ENCODE data around the gene WDR45B.

DNA sequence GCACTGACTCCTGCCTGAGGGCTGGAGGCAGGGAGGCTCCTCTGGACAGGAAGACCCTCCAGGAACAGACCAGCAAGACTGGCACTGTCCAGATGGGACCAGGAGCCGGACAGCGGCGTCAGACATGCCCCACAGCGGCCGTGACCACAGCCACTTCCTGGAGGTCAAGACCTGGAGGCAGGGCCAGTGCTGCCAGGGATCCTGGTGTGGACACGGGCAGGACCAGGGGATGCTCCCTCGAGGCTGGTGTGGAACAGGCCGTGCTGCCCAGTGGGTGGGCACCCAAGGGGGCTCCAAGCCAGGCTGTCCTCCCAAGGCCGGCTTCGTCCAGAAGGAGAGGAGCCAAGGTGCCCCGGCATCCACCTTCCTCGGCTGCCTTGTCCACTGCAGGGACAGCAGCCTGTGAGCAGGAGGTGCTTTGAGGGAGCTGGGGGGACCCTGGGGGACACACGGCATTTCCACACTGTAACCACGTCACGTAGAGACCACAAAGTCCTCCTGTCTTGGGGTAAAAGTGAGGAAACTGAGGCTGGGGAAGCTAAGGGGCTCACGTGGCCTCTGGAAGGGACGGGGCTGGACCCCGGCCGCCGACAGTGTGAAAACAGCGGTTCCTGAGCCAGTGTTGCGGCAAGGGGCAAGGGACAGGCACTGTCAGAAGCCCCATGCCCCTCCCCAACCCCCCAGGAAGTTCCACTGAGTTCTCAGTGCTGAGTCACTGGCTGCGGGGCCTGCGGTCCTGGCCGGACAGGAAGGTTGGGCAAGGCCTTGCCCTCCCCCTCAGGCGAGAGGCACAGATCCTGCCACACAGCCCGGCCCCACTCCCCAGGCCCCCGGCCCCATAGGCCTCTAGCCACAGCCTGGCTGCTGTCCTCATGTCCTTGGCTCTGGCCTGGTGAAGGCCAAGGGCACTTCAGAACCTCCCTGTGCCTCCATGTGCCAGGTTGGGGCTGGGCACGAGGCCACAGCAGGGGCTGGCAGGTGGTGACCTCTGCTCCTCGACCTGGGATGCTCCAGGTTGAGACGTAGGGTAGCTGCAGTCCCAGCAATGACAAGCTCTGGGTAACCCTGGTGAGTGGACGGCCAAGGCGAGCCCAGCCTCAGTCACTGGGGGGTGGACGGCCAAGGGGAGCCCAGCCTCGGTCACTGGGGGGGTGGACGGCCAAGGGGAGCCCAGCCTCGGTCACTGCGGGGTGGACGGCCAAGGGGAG lies 4.9 kb upstream of the CCDC57 start:
- PRO-cap, 2 experiments: no peak in any of the 2 experiments

GRCh38 chr17:82240814-82241367 lies 12.0 kb downstream of the SLC16A3 start:
- PRO-cap, 2 experiments: no peak in any of the 2 experiments

DNA sequence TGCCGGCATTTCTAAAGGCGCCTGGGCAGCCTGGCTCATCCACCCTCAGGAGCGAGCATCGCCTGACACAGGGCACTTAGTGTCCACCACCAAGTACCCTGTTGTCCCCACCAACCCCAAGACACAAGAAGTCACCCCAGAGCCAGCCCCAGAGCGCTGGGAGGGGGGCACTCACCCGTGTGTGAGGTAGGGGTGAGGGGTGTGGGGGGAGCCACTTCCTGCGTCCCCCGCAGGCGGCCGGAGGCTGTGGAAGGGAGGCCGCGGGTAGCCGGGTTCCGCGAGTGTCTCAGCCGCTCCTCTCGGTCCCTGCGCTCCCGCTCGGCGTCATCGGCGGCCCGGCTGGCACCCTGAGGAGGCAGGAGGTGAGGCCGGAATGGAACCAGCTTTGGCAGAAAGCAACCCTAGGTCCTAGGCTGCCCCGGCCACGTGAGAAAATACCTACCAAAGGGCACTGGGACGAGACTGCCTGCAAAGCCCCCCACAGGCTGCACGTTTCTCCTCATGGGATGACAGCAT lies 20.5 kb downstream of the SLC16A3 start:
- PRO-cap, 2 experiments: no peak in any of the 2 experiments

DNA sequence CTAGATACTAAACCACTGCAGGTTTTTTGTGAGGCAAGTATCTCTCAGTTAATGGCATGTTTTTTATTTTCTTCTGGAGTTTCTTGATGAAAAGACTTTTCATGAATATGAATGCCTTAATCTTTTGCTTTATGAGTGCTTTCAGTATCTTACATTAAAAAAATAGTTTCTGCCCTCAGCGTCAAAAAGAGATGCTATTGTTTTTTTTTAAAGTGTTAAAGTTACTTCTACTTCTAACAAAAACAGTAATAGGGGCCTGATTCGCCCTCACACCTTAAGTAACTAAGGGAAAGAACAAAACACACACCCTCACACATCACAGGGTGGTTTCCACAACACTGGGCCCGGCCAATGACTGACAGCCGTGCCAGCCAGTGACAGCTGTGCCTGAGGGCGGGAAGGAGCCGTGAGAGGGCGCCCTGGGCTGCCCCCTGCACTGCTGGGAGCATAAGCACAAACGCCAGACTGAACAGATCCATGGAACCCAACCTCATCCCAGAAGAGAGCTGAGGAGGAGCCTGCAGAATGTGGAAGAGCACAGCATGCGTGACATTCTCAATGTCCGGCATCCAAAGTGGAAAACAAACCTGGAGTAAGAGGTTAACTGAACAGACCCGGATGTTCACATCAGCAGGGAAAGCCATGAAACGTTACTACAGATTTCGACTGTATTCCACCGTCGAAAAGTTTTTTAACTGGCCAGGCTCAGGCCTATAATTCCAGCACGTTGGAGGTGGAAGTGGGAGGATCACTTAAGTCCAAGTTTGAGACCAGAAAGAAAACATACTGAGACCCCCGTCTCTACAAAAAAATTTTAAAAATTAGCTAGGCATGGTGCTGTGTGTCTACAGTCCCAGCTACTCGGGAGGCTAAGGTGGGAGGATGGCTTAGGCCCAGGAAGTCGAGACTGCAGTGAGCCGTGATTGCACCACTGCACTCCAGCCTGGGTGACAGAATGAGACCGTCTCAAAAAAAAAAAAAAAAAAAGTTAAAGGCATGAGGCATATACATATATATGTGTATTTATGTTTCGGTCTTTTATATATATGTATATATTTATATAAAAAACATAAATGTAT lies 15.9 kb downstream of the CSNK1D start:
- PRO-cap, 2 experiments: no peak in any of the 2 experiments

- PRO-cap, 2 experiments: no peak in any of the 2 experiments
These were observed 3.9 kb downstream of the CSNK1D start for GRCh38 chr17:82269451-82270086.

GRCh38 chr17:82285174-82285728 lies 11.8 kb upstream of the CSNK1D start:
- PRO-cap, 2 experiments: no peak in any of the 2 experiments

GRCh38 chr17:82296533-82297104 lies 20.8 kb downstream of the CD7 start:
- PRO-cap, 2 experiments: no peak in any of the 2 experiments

GRCh38 chr17:82298818-82299389 lies 18.5 kb downstream of the CD7 start:
- PRO-cap, 2 experiments: no peak in any of the 2 experiments

DNA sequence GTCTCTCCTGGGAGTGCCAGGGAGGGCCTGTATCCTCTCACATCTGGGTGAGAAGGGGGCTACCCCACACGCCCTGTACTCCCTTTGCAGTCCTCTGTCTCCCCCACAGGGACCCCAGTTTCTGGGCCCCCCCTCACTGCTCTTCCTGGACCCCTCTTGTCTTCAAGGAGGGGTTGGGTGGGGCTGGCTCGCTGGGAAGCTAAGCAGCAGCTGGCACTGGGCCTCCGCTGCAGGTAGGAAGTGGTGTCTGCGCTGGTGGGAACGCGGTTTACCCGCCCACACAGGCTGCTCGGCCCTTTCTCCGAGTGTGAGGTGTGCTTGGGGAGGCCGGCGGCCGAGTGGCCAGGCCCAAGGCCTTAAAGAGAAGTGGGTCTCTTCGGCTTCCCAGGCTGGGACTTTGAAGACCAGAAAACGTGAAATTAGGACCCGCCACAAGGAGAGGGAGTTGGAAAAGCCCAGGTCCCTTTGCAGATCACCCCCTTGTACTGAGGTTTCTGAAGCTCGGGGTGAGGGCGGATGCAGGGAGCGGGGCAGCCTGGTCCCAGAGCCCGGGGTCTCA lies 15.2 kb downstream of the CD7 start:
- PRO-cap, 2 experiments: no peak in any of the 2 experiments

DNA sequence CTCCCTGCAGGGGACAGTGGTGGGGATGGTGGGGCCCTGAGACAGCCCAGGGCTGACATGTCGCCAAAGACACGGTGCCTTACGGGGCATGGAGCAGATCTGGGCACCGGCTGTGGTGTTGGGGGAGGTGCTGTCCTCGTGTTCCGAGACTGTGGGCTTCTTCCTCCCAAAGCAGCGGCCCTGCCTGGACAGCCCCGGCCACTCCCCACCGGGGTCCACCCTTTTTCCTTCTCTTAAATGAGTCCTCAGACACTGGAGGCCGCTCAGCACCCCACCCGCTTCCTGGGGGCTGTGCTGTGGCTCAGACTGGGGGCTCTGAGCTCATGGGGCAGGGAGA lies 404 bp downstream of the CD7 start:
- PRO-cap, 2 experiments: no peak in any of the 2 experiments

DNA sequence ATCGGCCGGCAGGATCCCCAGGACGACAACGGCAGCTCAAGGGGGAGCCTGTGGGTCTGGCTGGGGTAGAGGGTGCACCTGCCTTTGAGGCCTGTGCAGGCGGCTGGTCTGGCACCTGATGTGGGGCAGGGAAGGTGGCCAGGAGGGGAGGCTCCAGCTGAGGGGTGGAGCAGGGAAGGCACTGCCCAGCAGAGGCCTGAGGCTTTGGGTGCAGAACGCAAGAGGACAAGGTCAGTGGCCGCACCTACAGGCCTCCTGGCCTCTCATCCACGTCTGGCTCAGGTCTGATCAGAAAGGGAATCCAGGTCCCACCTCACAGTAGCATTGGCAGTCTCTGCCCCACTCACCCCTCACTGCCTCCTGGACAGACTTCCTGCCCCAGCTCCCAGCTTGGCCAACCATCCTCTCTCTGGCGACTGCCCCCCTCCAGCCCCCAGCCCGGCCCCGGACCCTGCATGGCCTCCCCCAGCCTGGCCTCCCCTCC lies 4.4 kb downstream of the UTS2R start:
- PRO-cap, 2 experiments: no peak in any of the 2 experiments

- PRO-cap, 2 experiments: no peak in any of the 2 experiments
These were observed 1.2 kb upstream of the OGFOD3 start for GRCh38 chr17:82419504-82419991.

DNA sequence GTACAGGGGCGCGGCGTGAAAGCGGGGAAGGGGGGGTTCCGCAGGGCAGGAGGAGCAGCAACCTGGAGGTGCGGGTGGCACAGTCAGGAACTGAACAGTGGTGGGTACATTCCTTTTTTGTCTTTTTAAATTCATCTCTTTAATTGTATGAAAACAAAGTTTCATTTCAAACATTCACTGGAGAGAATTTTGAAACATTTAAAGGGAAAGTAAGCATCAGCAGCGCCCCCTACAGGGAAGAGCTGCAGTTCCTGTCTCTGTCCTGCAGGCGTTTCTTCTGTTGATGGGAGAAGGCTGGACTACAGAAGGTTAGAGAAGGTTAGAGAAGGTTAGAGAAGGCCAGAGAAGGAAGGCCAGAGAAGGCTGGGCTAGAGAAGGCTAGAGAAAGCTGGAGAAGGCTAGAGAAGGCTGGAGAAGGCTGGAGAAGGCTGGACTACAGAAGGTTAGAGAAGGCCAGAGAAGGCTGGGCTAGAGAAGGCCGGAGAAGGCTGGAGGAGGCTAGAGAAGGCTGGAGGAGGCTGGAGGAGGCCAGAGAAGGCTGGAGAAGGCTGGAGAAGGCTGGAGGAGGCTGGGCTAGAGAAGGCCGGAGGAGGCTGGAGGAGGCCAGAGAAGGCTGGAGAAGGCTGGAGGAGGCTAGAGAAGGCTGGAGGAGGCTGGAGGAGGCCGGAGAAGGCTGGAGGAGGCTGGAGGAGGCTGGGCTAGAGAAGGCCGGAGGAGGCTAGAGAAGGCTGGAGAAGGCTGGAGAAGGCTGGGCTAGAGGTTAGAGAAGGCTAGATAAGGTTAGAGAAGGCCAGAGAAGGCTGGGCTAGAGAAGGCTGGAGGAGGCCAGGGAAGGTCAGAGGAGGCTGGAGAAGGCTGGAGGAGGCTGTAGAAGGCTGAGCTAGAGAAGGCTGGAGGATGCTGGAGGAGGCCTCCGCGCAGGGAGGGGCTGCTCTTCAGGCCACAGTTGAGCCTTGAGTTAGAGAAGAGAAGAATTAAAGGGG lies 6.4 kb upstream of the OGFOD3 start:
- PRO-cap, 2 experiments: no peak in any of the 2 experiments

DNA sequence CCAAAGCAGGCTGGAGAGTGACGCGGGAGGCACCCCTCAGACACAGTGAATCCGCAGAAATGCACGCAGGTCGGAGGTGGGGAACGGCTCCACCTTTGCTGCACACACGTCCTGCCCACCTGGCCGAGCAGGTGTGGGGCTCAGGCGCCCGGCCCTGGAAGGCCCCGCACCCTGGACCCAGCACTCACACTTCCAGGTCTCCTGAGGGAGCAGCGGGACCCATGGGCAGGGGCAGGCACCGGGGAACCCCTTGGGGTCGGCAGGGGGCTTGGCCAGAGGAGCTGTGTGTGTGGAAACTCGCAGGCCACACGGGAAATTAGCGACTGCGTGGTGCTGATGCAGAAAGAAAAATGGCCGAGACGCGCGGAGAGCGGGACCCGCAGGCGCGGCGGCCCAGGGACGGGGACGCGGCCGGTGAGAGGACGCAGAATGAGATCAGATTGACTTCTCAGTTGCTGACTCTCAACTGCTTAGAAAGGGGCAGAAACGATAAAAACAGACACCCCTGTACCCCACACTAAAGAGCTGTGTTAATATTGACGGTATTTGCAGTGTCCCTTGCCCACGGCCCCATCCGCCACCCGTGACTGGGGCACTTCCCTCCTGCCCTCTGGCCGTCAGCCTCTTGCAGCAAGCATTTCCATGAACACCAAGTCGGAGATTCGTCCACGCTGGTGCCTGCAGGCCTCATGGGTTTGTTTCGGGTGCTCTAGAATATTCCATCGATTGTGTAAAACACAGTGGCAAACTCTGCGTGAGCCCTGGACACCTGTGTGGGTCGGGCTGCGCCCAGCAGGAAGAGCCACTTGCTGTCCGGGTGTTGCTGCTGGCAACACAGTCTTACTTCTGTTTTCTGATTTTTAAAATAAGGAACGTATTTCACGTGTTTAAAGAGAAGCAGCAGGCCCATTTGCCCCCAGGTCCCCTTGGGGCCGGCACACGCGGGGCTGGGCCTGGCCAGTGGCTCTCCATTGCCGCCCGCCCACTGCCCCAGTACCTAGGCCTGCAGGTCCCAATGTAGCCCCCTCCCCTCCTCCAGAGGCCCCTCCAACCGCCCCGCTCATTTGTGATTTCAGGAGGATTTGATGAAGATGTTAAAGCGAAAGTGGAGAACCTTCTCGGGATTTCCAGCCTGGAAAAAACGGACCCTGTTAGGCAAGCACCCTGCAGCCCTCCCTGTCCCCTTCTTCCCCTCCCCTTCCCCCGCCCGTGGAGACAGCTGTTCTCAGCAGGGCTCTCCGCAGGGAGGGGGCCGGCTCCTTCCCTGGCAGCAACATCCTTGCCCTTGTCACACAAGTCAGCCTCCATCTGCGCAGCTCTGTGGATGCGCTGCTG lies 10.2 kb downstream of the CYBC1 start:
- PRO-cap, 2 experiments: no peak in any of the 2 experiments

DNA sequence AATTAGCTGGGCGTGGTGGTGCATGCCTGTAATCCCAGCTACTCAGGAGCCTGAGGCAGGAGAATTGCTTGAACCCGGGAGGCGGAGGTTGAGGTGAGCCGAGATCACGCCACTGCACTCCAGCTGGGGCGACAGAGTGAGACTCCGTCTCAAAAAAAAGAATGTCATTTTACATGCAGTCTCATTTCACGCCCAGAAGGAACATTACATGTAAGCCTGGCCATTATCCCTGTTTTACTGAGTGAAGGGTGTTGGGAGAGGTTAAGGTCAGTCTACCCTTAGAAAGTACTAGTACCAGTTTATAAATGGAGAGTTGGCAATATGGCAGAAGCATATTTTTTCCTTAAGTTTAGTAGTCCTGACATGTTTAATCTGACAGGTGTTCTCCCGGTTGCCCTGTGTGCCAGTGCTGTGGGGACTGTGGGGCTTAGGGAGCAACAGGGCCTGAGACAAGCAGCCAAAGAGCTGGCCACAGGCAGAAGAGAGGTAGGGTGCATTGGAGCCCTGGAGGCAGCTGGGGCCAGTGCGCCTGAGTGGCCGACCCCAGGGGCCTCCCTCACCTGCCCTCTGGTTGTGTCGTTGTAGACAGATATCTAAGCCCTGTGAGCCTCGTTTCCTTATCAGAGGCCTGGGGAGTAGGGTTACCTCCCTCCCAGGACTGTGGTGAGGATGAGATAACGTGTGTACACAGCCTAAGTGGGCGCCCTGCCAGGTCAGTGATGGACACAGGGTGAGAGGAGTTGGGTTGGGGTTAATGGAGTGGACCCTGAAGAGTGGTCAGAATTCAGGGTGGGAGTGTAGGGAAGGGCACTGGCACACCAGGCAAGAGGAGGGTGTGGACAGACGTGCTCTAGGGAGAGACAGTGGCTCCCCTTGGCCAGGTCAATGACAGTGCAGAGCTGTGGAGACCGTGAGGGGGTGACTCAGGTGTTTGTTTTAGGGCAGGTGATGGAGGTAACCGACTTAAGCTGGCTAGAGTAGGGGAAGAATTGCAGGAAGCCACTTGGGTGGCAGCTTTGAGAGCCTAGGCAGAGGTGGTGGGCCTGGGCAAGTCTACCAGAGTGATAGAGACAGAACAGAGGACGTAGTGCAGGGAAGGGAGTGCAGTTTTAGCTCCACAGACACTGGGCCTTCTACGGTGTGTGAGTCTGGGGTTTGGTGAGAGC lies 3.3 kb downstream of the NARF start:
- PRO-cap, 2 experiments: no peak in any of the 2 experiments

DNA sequence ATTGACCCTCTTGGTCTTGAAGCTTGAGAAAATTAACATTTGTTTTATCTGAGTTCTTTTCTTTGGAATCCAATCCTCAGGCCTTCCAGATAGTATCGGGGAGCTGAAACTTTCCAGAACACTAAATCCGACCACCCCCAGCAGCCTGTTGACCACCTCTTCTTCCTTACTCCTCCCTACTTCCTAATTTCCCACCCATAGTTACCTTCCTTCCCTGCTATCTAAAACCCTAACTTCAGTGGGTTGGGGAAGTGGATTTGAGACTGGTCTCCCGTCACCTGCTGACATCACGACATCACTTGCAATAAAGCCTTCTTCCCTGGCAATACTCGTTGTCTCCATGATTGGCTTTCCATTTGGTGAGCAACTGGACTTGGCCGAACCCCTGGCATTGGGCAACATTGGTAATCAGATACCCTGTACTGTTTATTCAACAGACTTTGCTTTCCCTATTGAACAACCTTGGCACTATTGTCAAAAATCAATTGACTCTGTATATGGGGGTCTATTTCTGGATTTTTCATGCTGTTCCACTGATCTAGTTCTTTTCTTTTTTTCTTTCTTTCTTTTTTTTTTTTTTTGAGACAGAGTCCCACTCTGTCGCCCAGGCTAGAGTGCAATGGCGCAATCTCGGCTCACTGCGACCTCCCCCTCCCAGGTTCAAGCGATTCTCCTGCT lies 11.8 kb upstream of the FOXK2 start:
- PRO-cap, 2 experiments: no peak in any of the 2 experiments

- PRO-cap, 2 experiments: no peak in any of the 2 experiments
These were observed 43.8 kb downstream of the FOXK2 start for GRCh38 chr17:82563130-82563861.

DNA sequence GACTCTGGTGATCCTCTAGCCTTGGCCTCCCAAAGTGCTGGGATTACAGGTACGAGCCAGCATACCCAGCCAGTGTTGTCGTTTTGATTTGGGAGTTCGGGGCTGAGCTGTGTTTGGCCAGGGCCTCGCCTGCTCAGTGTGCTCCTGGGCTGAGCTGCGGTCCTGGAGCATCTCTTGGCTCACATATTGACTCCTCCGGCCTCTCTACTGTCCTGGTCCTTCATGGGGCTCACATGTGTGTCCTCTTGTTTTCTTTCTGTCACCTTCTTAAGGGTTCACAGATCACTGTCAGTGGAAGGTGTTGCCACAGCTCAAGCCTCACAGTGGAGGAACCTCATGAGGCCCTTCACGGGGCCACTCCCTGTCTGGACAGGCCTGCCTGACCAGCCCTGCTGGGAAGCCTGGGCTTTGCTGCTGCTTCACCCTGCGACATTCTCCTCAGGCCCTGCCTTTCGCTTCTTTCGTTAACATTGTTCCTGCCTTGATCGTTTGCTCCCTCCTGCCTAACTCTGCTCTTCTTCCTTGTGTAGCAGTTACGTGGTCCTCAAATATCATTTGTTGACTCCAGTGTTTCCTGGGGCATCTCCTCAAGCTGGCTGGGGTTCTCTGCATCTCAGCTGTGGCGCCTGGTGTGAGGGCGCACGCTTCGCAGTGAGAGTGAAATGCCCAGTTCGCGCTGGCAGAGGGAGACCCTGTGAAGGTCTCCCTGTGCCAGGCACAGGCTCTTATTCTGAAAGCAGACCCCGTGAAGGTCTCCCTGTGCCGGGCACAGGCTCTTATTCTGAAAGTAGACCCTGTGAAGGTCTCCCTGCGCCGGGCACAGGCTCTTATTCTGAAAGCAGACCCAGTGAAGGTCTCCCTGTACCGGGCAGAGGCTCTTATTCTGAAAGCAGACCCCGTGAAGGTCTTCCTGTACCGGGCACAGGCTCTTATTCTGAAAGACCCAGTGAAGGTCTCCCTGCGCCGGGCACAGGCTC lies 55.8 kb downstream of the WDR45B start:
- PRO-cap, 2 experiments: no peak in any of the 2 experiments

GRCh38 chr17:82629189-82630061 lies 18.8 kb downstream of the WDR45B start:
- PRO-cap, 2 experiments: no peak in any of the 2 experiments

GRCh38 chr17:82648186-82649055 lies at the start of gene WDR45B:
Gene WDR45B, minus strand, starts transcription at chr17:82648444.
- PRO-cap, 2 experiments: peak in 2 of 2 experiments; most common plus-strand start chr17:82648509 (in 2); most common minus-strand start chr17:82648444 (in 2)

Measured in psoas muscle (tissue), 2 donors.